Upper lobe of left lung (tissue), 5 donors: ENCODE measurements around the gene MTFMT.

DNA sequence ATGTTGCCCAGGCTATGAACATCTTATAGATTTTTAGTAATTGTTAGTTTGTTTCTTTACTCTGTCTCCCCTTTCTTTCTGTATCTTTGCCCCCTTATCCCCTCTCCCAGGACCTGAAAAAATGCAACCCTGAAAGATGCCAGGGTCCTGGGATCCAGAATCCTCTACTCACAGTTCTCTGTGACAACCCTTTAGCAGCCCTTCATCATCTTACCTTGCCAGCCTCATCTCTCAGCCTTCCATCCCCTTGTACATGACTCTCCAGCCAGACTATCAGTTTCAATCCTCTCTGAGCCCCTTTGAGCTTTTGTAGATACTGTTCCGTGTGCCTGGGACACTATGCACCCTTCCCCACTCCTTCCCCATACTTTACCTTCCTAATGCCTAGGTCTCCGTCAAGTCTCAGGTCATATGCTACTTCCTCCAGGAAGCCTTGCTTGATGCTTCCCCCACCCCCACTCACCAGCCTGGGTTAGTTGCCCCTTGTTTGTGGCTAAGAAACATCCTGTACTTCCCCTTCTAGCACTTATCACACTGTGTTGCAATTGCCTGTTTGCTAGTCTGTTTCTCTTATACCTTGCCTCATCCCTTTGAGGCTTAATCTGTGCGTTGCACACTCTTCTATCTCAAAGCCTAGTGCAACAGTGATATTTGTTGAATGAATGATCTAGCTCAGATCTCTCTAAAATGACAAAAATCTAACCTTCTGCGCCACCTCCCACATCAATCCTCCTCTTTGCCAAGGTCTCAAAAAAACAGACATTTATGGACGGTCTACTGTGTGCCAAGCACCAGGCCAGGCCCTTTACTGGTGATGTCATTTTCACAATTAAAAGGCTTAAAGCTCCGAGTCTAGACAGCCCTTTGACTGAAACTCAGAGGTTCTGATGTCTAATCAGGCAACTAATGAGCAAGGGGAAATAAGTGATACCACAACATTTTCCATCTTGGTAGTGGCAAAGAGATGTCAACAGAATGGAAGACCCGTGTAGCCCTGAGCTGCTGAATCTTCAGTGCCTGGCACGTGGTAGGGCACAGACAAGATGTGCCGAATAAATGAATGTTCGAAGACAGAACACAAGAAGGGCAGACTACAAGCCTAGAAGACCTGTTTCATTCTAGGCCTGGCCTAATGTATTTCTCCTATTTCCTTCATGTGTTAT, 6.6 kb upstream of the USP3 start:
- PRO-cap, 2 experiments, result no peak in any of the 2 experiments
- RAMPAGE, long total RNA, 4 experiments, result start-site peak on the minus strand in 3 of 4 experiments, centred at positions 342 to 390 of the sequence, 13 to 19 reads per replicate

DNA sequence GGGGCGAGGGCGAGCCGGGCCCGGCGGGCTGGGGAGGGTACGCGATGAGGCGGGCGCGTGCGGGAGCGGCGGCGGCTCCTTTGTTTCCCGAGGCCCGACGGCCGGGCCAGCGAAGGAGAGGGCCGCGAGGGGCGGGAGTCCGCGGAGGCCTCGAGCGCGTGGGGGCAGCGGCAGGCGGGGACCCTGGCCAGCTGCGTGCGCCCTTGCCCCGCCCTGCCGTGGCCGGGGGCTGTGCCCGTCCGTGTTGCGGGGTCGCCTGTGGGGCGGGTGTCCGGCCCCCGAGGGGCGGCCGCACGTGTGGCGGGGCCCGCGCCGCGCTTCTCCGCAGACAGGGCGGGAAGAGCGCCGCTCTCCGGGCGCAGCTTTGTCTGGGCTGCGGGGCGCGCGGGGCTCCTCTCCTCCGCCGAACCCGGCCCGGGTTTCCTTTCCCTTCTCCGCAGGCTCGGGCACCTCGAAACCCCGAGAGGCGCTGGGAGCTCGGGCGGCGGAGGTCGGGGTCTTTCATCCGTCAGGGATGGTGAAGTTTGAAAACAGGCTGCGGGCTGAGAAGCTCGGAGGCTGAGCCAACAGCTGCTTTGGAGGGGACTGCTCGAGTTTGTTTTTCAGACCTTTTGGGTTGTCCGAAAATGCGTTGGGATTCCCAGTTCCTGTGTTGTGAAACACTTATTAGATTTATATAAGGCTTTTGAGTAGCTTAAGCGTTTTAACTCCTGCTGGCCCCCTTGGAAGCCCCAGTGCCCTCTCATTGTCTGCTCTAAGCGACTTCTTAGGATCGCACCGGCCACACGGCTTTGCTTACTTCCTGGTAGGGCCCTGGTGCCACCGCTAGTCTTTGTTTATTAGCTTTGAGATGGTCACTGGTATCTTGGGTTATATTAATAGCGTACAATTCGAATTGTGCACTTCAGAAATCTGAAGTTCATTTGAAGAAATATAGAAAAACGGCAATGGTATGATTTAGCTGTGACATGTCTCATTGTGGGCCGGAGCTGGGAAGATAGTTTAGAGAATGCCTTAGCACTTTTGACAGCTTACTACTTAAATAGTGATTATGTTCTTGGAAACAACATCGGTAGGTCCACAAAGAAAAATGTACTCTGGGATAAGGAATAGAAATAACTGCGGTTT, 903 bp downstream of the USP3 start:
- PRO-cap, 2 experiments, result peak in 2 of 2 experiments; most common plus-strand start position 325 of the sequence (in 1); most common minus-strand start position 111 of the sequence (in 2)
- RAMPAGE, long total RNA, 4 experiments, result no peak in any of the 4 experiments

DNA sequence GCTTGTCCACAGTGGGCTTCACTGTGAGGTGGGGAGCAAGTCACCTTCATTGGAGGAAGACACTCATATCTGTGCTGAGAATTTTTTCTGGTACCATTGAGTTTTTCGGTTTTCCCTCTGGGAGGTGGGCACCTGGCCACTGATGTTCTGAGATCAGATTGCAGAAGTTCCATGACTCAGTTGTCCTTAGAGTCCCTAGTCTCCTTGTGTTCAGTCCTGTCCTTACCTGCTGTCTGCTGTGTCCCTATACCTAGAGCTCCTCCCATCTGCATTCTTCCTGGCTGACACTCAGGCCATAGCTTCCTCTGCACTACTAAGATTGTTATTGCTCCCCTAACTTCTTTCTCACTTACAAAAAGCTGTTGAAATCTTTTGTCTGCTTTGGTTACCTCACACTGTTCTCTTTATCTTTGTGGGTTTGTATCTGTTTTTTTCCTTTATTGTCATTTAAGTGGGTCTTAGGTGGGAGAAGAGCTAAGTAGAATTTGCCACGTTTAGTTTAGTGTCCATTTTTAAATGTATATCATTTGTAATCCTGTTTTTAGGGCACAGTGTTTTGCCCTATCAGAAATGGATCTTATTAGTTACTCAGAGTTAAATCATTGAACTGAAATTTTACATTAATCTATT, 13.3 kb downstream of the USP3 start:
- PRO-cap, 2 experiments, result no peak in any of the 2 experiments
- RAMPAGE, long total RNA, 4 experiments, result no peak in any of the 4 experiments

GRCh38 chr15:63544128-63544963, 40.0 kb downstream of the USP3 start:
- PRO-cap, 2 experiments, result no peak in any of the 2 experiments
- RAMPAGE, long total RNA, 4 experiments, result no peak in any of the 4 experiments

DNA sequence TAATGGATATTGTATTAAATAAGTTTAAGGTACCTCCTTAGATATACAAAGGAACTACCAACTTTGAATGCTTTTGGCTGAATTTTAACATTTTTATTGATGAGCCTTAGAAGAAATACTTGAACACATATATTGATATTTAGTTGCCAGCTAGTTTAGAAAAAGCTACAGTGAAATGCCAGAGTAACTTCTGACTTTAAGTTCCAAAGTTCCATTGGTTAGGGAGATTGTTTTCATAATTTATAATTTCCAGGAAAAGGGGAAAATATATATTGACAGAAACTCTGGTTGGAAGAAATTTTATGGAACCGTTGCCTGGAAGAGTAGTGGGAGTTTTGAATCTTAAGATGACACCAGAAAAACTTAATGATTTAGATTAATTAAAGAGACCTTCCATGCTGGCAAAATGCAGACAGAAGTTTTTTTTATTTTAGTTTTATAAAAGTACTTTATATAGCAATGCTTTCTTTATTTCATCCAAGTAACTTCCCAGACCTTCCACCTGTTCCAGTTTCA, 27.9 kb upstream of the FBXL22 start:
- PRO-cap, 2 experiments, result no peak in any of the 2 experiments
- RAMPAGE, long total RNA, 4 experiments, result no peak in any of the 4 experiments

DNA sequence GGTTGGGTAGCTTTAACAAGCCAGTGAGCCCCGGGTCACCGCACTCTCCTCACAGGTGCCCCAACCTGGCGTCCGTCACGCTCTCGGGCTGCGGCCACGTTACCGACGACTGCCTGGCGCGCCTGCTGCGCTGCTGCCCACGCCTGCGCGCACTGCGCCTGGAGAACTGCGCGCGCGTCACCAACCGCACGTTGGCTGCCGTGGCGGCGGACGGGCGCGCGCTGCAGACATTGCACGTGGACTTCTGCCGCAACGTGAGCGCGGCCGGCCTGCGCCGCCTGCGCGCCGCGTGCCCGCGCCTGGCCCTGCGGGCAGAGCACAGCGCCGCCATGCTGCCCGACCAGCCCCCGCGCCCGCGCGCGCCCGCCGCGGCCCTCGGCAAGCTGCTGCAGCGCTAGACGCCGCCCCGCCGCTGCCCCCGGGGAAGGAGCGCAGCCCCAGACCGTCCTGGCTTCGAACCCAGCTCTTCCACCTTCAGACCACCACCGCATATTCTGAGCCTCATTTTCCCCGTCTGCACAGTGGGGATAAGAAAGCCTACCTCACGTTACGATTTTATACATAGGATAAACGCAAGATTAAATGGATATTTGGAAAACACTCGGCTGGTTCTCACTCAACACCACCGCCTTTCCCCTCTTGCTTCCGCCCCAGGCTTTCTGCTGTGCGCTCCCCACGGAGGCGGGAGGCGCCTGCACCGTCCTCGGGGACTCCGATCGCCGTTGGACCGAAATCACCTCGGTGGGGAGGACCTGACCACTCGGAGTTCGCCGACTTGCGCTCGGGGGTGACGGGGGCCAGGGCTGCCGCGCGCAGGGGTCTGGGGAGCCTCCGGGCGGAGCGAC, 3.7 kb downstream of the FBXL22 start:
- PRO-cap, 2 experiments, result peak in 2 of 2 experiments; most common plus-strand start position 227 of the sequence (in 1); most common minus-strand start position 160 of the sequence (in 1)
- RAMPAGE, long total RNA, 4 experiments, result start-site peak on the minus strand in 1 of 4 experiments, centred at position 164 of the sequence, 8 reads per replicate

- PRO-cap, 2 experiments, result no peak in any of the 2 experiments
- RAMPAGE, long total RNA, 4 experiments, result start-site peak on the minus strand in 2 of 4 experiments, at chr15:63718598-63718612 at its widest, 34 to 77 reads per replicate
These were observed 115.1 kb downstream of the HERC1 start for GRCh38 chr15:63718323-63719293.

DNA sequence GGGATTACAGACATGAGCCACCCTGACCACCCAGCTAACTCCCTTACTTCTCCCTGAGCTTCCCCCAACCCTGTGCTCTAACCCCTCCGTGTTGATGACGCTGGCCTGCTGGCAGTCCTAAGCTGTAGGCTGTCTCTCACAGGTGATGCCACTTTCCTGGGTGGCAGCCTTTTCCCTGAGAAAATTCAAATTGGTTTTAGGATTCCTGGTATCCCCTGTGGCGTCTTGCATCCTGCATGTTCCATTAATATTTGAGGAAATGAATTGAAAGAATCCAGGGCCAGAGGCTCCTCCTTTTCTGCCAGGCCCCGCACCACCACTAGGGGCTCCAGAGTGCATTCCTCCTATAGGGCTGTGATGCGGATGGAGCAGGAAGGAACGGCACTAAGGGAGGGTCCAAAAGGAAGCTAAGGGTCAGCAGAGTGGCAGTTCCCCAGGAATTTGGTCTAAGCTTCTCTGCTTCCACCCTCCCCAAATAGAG, 101.1 kb downstream of the DAPK2 start:
- PRO-cap, 2 experiments, result peak in 1 of 2 experiments; most common plus-strand start position 349 of the sequence (in 1); most common minus-strand start position 246 of the sequence (in 1)
- RAMPAGE, long total RNA, 4 experiments, result no peak in any of the 4 experiments

- PRO-cap, 2 experiments, result no peak in any of the 2 experiments
- RAMPAGE, long total RNA, 4 experiments, result no peak in any of the 4 experiments
These were observed 29.2 kb downstream of the DAPK2 start for GRCh38 chr15:64017079-64017571.

GRCh38 chr15:64133759-64134057, 17.8 kb upstream of the SNX22 start:
- PRO-cap, 2 experiments, result no peak in any of the 2 experiments
- RAMPAGE, long total RNA, 4 experiments, result no peak in any of the 4 experiments

- PRO-cap, 2 experiments, result no peak in any of the 2 experiments
- RAMPAGE, long total RNA, 4 experiments, result no peak in any of the 4 experiments
These were observed 648 bp downstream of the SNX22 start for GRCh38 chr15:64151857-64152901.

GRCh38 chr15:64326429-64326813, 29.6 kb downstream of the CSNK1G1 start:
- PRO-cap, 2 experiments, result no peak in any of the 2 experiments
- RAMPAGE, long total RNA, 4 experiments, result no peak in any of the 4 experiments

DNA sequence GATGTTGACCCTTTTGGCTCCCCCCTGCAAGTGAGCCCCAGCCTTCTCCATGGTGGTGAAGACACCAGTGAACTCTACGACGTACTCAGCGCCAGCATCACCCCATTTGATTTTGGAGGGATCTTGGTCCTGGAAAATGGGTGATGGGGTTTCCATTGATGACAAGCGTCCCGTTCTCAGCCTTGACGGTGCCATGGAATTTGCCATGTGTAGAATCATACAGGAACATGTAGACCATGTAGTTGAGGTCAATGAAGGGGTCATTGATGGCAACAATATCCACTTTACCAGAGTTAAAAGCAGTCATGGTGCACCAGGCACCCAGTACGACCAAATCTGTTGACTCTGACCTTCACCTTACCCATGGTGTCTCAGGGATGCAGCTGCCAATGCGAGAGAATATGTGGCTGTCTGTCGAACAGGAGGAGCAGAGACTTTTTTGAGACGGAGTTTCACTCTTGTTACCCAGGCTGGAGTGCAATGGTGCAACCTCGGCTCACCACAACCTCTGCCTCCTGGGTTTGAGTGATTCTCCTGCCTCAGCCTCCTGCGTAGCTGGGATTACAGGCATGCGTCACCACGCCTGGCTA, 69.0 kb downstream of the ZNF609 start:
- PRO-cap, 2 experiments, result no peak in any of the 2 experiments
- RAMPAGE, long total RNA, 4 experiments, result no peak in any of the 4 experiments

GRCh38 chr15:64687507-64688697, 87.5 kb downstream of the RBPMS2 start:
- PRO-cap, 2 experiments, result no peak in any of the 2 experiments
- RAMPAGE, long total RNA, 4 experiments, result no peak in any of the 4 experiments

- PRO-cap, 2 experiments, result no peak in any of the 2 experiments
- RAMPAGE, long total RNA, 4 experiments, result no peak in any of the 4 experiments
These were observed 20.6 kb downstream of the RBPMS2 start for GRCh38 chr15:64754733-64755276.

DNA sequence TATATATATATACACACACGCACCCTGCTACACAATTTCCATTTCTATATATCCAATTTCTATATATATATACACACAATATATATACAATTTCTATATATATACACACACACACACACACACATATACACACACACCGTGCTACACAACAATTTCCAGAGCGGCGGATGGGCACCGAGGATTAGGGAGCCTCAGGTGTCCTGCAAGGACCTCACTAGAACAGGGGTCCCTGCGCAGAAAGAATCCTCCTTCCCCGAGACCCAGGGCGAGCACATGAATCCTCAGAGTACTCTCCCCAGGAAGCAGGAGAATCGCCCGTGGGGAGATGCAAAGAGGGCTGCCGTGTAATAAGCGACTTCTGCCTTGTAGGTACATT, 563 bp downstream of the PIF1 start:
- PRO-cap, 2 experiments, result no peak in any of the 2 experiments
- RAMPAGE, long total RNA, 4 experiments, result no peak in any of the 4 experiments

DNA sequence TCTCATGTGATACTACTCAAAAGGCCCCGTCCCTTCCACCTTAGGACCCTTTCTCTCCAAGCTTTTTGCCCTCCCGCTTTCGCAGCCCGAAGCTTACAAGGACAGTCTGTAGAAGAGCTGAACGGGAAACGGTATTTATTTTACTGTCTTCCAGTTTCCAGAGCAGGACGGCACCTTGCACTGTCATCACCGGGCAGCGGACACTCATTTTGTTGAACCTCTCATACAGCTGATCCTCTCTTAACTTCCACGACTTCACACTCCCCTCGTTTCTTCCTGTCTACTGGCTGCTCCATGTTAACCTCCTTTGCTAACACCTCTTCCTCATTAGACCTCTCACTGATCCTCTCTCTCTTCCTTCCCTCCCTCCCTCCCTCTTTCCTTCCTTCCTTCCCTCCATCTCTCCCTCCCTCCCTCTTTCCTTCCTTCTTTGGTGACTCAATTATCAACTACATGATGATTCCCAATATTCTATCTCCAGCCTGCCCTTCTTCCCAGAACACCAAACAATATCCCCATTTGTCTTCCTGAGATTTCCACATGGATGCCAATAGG, 5.5 kb upstream of the PLEKHO2 start:
- PRO-cap, 2 experiments, result no peak in any of the 2 experiments
- RAMPAGE, long total RNA, 4 experiments, result no peak in any of the 4 experiments

GRCh38 chr15:64842982-64843814, 1.5 kb downstream of the PLEKHO2 start:
- PRO-cap, 2 experiments, result peak in 1 of 2 experiments; most common plus-strand start chr15:64843493 (in 1); most common minus-strand start chr15:64843364 (in 1)
- RAMPAGE, long total RNA, 4 experiments, result no peak in any of the 4 experiments

GRCh38 chr15:65009370-65010019, 19.8 kb upstream of the SPG21 start:
- PRO-cap, 2 experiments, result no peak in any of the 2 experiments
- RAMPAGE, long total RNA, 4 experiments, result no peak in any of the 4 experiments

DNA sequence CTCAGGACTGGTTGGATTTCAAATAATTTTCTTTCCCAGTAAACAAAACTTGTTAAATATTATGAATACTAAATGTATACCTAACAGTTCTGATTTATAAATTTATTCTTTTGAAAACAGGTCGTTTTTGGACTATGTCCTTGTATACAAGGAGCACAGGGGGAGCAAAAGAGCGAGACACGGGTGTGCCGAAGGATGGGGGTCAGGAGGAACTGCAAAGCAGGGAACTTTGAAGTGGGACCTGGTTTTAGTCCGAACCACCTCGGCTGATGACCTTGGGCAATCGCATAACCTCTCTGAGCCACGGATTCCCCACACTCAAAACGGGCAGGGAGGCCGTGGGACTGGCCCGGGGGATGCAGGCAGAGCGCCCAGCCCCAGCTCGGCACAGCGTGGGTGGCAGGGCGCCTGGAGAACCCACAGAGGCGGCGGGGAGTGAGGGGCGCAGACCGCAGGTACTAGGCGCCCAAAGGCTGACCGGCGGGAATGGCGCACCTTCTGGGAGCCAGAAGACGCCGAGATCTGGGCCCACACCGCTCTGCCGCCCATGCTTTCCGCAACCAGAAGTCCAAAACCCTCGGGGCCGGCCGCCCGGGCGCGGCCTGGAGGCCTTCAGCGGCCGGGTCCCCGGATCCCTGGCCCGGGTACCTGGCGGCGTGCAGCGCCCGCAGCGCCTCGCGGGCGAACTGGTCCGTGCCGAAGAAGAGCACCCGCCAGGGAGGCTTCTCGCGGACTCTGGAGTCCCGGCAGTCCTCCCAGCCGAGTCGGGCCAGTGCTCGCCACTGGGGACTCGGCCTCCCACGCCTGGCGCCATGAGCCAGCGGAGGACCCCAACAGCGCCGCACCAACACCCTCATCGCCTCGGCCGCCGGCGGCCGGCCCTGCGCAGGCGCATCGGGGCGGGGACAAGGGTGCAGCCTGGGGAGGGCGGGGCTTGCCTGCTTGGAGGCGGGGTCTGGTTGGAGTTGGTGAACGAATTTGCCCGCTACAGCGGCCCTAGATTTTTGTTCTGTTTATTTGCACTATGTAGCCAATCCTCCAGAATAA, at the start of gene MTFMT:
Gene MTFMT, minus strand, starts transcription at position 883 of the 1,047 bp plus-strand sequence.
- PRO-cap, 2 experiments, result peak in 2 of 2 experiments; most common minus-strand start position 883 of the sequence (in 2)
- RAMPAGE, long total RNA, 4 experiments, result start-site peak on the minus strand in 3 of 4 experiments, centred at positions 839 to 863 of the sequence, 97 to 442 reads per replicate